Thoracic aorta endothelial cell (primary cell): ENCODE data around the gene RFX2.

DNA sequence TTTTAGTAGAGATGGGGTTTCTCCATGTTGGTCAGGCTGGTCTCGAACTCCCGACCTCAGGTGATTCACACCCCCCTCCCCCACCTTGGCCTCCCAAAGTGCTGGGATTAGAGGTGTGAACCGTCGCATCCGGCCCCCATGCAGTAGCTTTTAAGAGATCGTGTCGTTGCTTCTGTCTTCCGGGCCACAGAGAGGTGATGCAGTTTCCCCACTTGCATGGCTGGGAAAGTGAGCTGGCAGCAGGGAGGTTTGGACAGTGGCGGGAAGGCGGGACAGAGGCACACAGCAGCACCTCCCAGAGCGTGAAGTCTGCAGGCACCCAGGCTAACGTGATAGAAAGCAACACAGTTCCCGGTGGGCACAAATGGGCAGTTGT, 4.7 kb downstream of the UHRF1 start:
- CAGE, long polyA plus RNA: no peak

GRCh38 chr19:4976993-4977745, 8.3 kb downstream of the KDM4B start:
- CAGE, long polyA plus RNA: no peak

GRCh38 chr19:5104664-5105592, 136.0 kb downstream of the KDM4B start:
- CAGE, long polyA plus RNA: no peak

- CAGE, long polyA plus RNA: no peak
Observed at GRCh38 chr19:5110430-5110947, 141.6 kb downstream of the KDM4B start.

- CAGE, long polyA plus RNA: no peak
Observed at GRCh38 chr19:5127627-5128371, 158.9 kb downstream of the KDM4B start.

DNA sequence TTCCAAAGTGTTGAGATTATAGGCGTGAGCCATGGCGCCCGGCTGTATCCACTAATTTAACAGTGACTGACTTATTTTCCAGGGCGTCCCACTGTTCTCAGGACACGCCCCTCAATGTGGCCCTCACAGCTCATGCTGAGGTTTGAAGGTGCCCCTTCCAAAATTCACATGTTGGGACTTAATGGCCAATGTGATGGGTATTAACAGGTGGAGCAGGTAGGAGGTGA, 152.7 kb downstream of the PTPRS start:
- CAGE, long polyA plus RNA: no peak

GRCh38 chr19:5293102-5294175, 47.2 kb downstream of the PTPRS start:
- CAGE, long polyA plus RNA: no peak

GRCh38 chr19:5537711-5538433, 82.7 kb downstream of the ZNRF4 start:
- CAGE, long polyA plus RNA: no peak

DNA sequence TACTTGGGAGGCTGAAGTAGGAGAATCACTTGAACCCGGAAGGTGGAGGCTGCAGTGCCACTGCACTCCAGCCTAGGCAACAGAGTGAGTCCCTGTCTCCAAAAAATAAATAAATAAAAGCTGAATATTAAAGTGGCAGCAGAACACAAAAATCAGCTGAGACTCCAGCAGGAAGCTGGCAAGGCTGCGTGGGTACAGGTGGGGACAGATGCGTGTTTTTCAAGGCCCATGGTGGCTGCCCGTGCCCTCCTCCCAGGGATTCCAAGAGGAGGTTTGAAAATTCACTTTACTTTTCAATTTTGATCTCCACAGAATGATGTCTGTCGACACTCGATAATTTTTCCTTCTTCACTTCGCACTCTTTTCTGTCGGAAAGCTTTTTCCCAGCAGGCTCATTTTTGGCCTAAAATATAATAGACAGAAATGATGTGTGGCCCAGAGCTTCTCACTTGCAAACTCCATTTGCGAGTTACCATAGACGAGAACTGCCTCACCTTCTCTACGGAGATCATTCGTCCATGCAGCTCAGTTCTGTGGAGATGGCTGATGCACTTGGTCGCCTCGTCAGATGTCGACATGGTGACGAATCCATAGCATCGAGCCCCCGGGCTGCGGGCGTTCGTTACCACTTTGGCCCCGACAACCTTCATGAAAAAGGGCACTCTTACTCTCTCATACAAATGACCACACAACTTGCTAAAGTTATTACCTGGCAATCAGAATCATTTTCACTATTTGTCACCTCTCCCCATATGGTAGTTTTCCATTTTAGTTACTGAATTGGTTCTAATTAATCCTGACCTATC, 18.1 kb downstream of the SAFB2 start:
- CAGE, long polyA plus RNA: no peak

- CAGE, long polyA plus RNA: no peak
Observed at GRCh38 chr19:5613376-5613953, 9.1 kb downstream of the SAFB2 start.

GRCh38 chr19:5623564-5623661, 530 bp downstream of the SAFB start:
- CAGE, long polyA plus RNA: no peak

DNA sequence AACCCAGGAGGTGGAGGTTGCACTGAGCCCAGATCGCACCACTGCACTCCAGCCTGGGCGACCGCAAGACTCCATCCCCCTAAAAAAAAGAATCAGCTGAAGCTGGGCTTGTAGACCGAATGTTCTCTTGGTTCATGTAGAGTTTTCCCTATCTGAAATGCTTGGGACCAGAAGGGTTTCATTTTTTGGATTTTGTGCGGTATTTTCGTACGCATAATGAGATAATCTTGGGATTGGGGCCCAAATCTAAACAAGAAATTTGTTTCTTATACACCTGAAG, 5.2 kb downstream of the SAFB start:
- CAGE, long polyA plus RNA: no peak

- CAGE, long polyA plus RNA: no peak
Observed at GRCh38 chr19:5687552-5688245, 2.4 kb upstream of the RPL36 start.

- CAGE, long polyA plus RNA: no peak
Observed at GRCh38 chr19:5697058-5697813, 7.1 kb downstream of the RPL36 start.

DNA sequence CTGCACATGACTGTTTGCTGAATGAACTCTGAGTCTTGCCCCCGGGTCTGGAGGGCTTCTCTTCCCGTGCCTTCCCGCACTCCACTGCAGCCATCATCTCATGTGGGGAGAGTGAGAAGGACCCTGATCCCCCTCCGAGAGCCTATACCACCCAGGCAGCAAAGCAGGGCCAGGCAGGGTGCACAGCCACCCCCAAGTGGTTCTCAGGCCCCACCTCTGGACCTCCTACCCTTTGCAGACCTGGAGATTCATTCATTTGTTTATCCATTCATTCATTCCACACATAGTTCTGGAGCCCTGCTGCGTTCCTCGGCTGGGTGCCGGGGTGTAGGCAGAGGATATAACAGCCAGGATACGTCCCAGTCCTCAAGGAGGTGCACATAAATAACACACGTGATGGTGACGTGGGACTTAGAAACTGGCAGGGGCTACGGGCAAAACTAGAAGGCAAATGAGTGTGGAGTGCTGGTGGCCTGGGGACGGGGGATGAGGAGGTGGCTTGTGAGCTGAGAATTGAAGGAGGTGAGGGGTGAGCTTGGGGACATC, 14.1 kb downstream of the NDUFA11 start:
- CAGE, long polyA plus RNA: no peak

GRCh38 chr19:5979552-5980210, 1.7 kb upstream of the RANBP3 start:
- CAGE, long polyA plus RNA: no peak

- CAGE, long polyA plus RNA: no peak
Observed at GRCh38 chr19:6020067-6020551, 42.2 kb upstream of the RANBP3 start.

DNA sequence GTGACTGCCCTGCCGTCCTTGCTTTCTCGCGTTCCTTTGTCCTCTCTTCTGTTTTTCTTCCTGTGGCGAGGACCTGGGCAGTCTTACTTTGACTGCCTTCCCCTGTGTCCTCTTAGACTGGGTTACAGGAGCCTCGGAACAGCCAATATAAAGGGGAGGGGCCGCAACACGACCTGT, 53.7 kb downstream of the RFX2 start:
- CAGE, long polyA plus RNA: no peak

- CAGE, long polyA plus RNA: no peak
Observed at GRCh38 chr19:6091645-6092101, 18.6 kb downstream of the RFX2 start.

- CAGE, long polyA plus RNA: no peak
Observed at GRCh38 chr19:6109626-6110689, at the start of gene RFX2. Gene RFX2 (minus strand): TSS chr19:6110500.